Urinary bladder (tissue), 3 donors: ENCODE measurements around a stretch of chr19.

GRCh38 chr19:47190162-47190907 is 40.7 kb downstream of the BBC3 start:
- PRO-cap: no peak
- RAMPAGE, long total RNA: no peak

DNA sequence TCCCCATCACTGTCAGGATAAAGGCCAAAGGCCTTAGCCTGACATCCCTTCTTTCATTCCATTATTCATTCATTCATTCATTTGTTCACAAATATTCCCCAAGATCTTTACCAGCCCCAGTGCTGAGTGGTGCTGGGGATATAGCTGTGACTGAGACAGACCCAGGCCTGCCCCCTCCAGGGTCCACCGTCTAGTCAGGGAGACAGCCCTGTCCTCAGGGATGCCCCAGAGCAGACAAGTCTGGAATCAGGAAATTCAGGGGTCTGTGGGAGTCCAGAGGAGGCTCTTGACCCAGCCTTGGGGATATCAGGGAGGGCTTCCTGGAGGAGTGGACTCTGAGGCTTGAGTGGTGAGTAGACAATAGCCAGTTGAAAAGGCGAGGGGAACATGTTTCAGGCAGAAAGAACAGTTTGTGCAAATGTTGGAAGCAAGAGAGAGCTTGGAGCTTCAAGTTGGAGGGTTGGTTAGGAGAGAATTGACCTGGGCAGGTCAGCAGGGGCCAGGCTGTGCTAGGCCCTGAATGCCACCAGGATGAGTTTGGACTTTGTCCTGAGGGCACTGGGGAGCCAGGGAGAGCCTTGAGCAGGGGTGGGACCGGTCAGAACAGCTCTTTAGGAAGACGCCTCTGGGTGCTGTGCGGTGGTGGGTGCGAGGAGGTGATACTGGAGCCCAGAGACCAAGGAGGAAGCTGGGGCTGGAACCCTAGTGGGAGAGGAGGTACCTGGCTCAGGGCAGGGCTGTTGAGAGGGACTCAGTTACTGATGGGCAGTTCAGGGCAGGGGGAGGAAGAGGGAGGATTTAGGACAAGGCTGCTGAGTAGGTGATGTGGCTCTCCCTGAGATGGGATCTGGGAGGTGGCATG is 2.7 kb downstream of the CCDC9 start:
- PRO-cap: no peak
- RAMPAGE, long total RNA: no peak

DNA sequence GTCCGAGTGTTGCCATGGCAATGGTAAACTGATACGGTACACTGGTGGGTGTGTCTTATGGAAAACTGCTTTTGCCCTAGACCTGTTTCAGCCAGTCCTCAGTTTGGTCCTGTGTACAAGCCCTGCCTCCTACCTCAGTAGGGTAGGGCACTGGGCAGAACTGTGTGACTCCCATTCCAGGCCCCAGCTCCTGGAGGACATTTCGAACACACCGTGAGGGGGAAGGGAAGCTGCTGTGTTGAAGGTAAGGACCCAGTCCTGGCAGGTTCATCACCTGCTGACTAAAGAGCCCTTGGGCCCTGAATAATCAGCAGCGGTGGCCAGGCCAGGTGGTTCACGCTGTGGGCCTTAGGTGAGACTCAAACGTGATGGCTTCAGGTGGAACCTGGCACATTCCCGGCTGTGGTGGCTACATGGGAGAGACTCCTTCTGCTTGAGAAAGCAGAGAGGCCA is 15.2 kb downstream of the INAFM1 start:
- PRO-cap: unidirectional peak, plus-strand start at position 101 of the sequence
- RAMPAGE, long total RNA: no peak

- PRO-cap: no peak
- RAMPAGE, long total RNA: no peak
These were observed 8.9 kb upstream of the C5AR2 start for GRCh38 chr19:47323056-47323440.

GRCh38 chr19:47336735-47337378 is 4.9 kb downstream of the C5AR2 start:
- PRO-cap: no peak
- RAMPAGE, long total RNA: no peak

- PRO-cap: no peak
- RAMPAGE, long total RNA: no peak
These were observed 369 bp upstream of the DHX34 start for GRCh38 chr19:47348742-47349150.

- PRO-cap: no peak
- RAMPAGE, long total RNA: no peak
These were observed 28.2 kb downstream of the DHX34 start for GRCh38 chr19:47377256-47377779.

GRCh38 chr19:47420157-47420718 is 911 bp upstream of the MEIS3 start:
- PRO-cap: no peak
- RAMPAGE, long total RNA: no peak

DNA sequence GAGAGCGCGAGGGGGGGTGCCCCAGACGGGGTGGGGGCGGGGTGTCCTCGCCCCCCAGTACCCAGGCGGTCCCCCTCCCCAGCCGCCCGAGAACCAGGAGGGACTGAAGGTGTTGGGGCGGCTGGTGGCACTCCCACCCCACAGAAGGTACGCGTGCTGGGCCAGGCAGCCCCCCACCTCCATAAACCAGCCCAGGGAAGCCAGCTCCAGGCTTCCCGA is 290 bp downstream of the SLC8A2 start:
- PRO-cap: no peak
- RAMPAGE, long total RNA: no peak

DNA sequence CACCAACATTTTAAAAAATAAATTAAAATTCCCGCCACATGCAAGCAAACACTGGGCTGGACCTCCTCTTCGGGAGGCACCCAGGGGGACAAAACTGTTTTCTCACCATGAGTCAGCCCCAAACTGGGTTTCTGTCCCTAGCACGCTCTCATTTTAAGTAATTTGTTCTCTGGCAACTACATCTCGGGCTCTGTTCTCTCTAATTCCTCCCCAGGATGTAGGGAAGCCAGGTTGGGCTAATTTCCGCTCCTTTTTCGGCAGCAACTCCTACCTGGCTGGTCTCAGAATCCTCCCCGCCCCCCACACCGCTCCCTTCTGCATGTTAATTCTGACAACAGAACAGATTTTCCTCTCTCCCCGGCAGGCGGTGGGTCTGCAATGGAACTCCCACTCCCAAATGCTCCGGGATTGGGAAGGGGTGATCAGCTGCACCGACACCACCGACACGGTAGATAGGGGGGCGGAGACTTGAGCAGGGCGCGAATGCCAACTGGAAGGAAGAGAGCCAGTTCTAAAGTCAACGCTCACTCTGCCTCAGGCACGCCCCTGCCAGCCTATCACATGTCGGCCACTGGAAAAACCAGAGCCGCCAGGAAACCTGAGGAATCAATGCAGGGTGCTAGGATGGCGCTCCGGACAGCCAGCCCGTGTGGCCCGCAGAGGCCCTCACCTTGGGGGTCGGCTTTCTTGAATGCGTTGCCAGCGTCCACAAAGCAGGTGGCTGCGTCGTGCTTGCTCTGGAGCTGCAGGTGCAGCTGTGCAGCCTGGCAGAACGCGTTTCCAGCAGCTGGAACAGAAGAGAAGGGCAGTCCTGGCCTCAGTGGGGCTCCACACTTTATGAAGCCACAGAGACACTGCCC is 14.7 kb downstream of the NAPA start:
- PRO-cap: no peak
- RAMPAGE, long total RNA: no peak

DNA sequence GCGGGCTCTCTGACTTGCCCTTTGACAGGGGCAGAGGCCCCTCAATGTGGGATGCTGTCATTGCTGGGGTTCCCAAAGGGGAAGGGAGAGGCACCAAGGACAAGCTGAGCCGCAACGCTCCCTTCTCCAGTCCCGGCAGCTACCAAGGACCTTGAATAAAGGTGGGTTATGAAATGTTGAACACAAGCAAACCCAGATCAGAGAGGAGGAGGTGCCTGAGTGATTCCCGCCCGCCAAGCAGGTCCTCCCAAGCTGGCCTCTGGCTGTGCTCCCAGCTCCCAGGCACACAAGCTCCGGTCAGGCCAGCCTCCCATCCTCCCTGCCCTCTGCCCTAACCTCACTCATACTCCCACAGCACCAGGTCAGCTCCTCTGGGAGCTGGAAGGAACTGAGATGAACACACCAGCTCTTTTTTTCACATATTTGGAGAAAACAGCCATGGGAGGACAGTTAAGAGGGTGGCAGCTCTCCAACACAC is 3.8 kb downstream of the NAPA start:
- PRO-cap: no peak
- RAMPAGE, long total RNA: no peak

- PRO-cap: no peak
- RAMPAGE, long total RNA: no peak
These were observed 2.3 kb downstream of the NAPA start for GRCh38 chr19:47512127-47513327.

DNA sequence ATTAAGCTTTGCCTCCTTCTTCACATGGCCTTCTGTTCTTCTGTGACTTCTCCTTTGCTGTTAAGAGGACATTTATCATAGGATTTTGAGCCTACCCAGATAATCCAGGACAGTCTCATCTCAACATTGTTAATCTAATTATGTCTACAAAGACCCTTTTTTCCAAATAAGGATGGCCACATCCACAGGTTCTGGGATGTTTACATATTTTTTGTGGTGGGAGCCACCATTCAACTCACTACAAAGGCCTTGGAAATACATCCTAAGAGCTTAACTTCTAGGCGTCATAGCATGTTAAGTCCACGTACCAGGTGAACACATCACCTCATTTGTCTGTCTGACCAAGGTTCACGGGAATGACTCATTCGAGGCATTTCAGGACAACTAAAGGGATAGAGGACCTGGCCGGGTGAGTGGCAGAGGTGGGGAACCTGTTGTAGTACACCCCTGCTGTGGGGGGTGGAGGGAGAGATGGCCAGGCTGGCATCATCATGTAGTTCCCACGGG is 51.4 kb downstream of the BICRA start:
- PRO-cap: no peak
- RAMPAGE, long total RNA: no peak

GRCh38 chr19:47707347-47707662 is 5.9 kb upstream of the EHD2 start:
- PRO-cap: no peak
- RAMPAGE, long total RNA: no peak

DNA sequence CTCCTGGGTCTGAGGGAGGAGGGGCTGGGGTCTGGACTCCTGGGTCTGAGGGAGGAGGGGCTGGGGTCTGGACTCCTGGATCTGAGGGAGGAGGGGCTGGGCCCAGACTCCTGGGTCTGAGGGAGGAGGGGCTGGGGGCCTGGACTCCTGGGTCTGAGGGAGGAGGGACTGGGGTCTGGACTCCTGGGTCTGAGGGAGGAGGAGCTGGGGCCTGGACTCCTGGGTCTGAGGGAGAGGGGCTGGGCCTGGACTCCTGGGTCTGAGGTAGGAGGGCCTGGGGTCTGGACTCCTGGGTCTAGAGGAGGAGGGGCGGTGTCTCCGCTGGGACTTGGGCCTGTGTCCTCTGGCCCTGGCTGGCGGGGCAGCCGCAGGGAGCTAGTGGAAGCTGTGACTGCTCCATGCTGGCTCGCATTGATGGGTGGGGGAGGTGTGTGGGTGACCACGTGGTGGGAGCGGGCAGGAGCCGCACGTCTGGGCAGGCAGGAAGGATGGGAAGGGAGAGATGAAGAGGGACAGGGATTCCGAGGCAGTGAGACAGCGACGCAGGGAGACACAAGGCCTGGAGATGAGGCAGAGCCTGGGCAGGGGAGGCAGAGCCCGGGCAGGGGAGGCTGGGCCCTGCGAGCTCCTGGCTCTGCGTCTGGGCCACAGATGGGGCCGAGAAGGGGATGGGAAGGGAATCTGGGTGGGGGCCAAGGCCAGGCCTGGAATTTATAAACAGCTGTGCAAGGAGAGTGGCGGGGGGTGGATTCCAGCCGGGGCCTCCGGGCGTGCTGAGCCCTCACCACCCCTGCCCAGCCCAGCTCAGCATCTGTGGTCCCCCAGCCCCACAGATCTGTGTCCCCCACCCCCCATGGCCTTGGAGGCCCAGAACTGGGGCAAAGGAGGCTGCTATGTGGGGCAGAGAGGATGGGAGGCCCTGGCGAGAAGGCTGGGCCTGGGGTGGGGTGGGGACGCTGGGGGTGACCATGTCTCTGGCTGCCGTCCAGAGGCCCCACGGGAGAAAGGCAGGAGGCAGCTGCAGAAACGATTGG is 5.8 kb downstream of the EHD2 start:
- PRO-cap: bidirectional peak, plus-strand start at position 532 of the sequence, minus-strand start at position 413 of the sequence; bidirectional peak, plus-strand start at position 747 of the sequence, minus-strand start at position 642 of the sequence
- RAMPAGE, long total RNA: no peak

DNA sequence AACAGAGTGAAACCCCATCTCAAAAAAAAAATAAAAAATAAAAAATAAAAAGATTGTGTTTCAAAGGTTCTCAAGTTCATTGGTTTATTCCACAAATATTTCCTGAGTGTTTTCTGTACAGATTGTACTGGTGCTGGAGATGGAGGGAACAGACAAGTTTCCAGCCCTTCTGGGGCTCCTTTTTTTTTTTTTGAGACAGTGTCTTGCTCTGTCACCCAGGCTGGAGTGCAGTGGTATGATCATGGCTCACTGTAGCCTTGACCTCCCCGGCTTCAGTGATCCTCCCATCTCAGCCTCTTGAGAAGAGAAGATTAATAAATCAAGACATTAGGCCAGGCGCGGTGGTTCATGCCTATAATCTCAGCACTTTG is 12.3 kb upstream of the NOP53 start:
- PRO-cap: no peak
- RAMPAGE, long total RNA: no peak

- PRO-cap: no peak
- RAMPAGE, long total RNA: no peak
These were observed 3.8 kb downstream of the NOP53 start for GRCh38 chr19:47748973-47749777.

DNA sequence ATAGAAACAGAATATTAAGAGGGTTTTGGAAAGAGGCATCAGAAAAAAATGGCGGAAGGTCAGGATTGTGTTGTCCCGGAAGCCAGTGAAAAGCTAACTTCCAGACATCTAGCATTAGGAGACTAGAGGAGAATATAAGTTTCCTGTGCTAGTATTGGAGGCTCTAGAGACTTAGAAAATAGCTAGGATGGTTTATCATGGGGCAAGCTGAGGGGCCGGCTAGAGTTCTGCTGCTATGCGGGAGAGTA is 4.5 kb downstream of the SULT2A1 start:
- PRO-cap: no peak
- RAMPAGE, long total RNA: no peak

- PRO-cap: no peak
- RAMPAGE, long total RNA: no peak
These were observed 8.8 kb downstream of the LIG1 start for GRCh38 chr19:48161358-48161735.

DNA sequence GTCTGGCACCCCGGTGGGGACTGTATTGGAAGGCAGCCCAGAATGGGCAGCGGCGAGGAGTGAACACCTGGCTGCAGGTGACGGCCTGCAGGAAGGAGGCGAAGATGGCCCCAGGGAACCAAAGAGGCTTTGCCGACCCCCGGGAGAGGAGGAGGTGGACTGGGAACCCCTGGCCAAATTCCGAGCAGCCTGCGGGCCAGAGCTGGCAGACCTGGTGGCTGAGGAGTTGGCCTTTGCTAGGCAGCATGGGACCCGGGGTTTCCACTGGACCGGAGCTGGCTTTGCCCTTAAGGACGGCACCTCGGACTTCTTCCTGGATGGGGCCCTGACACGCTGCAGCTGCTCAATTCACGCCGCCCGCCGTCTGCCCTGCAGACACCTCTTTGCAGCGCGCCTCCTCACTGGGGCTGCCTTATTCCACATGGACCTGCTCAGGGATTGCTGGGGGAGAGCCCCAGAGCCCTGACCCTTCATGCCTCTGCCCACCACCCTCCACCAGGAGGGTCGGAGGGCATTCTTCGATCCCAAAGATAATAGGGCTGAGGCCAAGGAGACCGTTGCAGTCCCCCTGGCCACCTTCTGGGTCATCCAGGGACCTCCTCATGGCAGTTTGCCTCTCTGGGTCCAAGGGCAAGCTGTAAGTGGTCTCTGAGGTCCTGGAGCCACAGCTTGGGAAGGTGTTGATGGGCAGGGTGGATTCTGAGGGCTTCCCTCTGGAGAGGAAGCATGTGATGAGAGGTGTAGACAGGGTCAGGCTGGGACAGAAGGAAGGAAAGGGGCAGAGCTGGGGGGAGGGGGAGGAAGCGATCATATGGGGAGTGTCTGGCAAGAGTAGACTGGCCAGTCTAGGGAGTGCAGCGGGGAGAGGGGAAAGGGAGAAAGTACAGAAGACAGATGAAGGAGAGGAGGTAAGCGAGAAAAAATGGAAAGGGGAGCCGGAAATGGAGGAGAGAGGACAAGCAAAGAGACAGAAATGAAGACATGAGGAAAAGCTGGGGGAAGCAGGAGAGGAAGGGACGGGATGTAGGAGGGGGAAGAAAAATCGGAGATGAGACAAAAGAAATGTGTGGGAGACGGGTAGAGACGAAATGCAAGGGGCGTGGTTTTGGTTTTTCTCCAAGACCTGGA is 26.2 kb downstream of the ZSWIM9 start:
- PRO-cap: no peak
- RAMPAGE, long total RNA: no peak